ENCODE measurements around the gene NSD2.

DNA sequence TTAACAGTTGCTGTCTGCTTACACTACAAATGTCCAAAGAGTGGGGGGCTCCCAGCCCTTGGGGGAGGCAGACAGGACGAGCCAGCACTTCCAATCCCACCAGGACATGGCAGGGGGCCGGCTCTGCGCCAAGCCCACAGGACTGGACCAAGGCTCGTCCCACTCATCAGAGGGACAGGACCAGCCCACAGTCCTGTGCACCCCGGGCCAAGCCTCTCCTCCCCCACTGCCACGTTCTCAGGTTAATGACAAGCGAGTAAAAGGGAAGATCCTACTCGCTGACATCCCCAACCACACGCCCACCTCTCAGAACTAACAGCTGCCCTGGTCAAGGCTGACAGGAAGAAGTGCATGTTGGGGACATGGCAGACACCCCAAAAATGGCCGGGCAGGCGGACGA lies 2.1 kb downstream of the CTBP1 start:
- RRBS = 16% methylated on average over 3 of the region's 12 CpGs

DNA sequence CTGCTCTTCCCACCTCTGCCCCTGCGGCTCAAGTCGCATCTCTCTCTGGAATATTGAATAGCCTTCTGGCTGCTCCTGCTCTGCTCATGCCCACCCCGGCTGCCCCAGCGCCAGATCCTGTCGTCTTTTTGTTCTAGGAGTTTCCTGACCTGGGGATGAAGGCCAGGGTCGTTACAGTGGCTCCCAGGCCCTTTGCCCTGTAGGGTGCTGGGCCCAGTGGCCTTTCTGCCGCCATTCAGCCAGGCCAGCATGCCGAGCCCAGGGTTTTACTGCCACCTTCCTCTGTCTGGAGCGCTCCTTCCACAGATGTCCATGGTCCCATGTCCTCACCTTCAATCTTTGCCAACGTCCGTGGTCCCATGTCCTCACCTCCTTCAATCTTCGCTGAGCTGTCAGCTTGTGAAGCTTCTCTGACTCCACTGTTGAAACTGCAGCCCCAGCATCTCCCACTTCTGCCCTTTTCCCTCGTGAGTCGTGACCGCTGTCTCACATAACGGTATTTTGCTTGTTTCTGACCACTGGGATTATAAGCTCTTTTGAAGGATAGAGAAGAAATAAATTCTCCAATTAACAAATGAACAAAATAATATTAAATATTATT lies 9.8 kb downstream of the MAEA start:
- RRBS = no CpG with 5 or more reads among the region's 16 CpGs

DNA sequence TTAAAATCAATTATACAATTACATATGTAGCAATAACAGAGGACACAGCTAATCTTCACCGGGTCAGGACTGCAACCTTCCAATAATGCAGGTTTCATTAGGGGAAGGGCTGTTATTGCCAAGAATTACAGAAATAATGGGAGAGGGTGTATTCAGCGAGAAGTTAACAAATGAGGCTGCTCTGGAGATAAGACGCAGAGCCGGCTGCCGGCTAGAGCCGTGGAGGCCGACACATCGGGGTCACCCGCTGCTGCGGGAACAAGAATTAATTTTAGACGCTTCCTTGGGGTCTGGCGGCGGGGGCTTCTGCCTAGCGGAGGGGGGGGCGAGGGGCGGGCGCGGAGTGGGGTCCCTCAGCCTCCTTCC lies 113.5 kb upstream of the NKX1-1 start:
- RRBS = 56% methylated on average over 1 of the region's 18 CpGs

- RRBS = 21% methylated on average over 8 of the region's 55 CpGs
Observed at GRCh38 chr4:1520318-1520950, 114.2 kb upstream of the NKX1-1 start.

- RRBS = no CpG with 5 or more reads among the region's 16 CpGs
Observed at GRCh38 chr4:1524223-1524664, 118.0 kb upstream of the NKX1-1 start.

DNA sequence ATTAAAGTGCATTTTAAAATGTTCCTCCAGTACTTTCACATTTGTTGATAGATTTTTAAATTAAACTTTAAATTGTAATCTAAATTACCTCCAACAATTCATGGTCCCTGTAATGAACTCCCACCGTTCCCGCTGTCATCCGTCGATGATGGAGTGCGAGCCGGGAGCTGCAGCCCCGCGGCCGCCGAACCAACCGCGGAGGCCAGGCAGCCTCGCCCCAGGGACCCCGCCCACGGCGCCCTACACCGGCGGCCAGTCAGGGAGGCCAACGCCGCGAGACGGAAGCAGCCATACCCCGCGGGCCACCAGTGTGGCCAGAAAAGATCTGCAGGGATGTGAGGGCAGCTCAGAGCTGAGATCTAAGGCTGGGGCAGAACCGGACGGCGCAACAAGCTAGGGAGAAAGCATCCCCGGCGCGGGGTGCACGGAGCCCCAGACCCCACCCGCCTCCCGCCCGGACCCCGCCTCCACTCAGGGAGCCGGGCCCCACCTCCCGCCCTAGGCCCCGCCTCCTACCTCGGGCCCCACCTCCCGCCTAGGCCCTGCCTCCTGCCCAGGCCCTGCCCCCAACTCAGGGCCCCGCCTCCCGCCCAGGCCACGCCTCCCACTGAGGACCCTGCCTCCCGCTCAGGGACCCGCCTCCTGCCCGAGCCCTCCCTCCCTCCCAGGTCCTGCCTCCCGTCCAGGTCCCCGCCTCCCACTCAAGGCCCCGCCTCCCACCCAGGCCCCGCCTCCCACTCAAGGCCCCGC lies 103.9 kb downstream of the FAM53A start:
- RRBS = 3% methylated on average over 18 of the region's 51 CpGs

- RRBS = no CpG with 5 or more reads among the region's 9 CpGs
Observed at GRCh38 chr4:1581221-1581659, 102.9 kb downstream of the FAM53A start.

DNA sequence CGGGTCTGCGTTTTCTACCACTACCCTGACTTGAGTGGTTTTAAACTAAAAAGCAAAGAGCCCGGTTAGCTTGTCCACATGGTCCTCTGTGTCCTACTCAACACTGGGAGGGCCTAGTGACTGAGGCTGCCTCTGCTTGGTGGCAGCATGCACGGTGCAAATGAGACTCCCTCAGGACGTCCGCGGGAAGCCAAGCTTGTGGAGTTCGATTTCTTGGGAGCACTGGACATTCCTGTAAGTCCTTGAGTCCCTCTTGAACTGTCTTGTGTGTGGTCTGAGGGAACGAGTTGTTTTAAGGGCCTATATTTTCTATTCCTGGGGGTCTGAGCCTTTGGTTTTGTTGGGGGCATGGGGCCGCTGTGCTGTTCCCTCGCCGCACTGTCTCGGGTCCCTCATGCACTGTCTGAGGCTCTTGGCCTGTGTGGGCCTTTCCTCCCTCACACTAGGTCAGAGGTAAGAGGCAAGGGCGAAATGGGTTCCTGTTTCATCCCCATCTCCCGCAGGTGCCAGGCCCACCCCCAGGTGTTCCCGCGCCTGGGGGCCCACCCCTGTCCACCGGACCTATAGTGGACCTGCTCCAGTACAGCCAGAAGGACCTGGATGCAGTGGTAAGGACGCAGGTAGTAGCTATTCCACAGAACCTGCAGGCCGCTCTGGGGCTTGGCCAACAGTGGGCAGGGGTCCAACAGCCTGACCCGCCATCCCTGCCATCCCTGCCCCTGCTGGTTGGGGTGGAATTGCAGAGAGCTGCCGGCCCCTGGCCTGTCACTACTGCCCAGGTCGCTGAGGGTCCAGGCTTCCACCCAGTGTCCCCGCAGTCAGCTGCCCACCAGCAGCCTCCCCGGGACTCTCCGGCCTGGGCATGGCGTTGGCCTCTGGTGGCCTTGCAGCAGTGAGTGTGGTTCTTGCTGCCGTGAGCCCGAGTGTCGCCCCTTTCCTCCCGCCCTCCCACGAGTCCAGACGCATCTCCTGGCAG lies 16.1 kb downstream of the TACC3 start:
- RRBS = 92% methylated on average over 3 of the region's 33 CpGs

DNA sequence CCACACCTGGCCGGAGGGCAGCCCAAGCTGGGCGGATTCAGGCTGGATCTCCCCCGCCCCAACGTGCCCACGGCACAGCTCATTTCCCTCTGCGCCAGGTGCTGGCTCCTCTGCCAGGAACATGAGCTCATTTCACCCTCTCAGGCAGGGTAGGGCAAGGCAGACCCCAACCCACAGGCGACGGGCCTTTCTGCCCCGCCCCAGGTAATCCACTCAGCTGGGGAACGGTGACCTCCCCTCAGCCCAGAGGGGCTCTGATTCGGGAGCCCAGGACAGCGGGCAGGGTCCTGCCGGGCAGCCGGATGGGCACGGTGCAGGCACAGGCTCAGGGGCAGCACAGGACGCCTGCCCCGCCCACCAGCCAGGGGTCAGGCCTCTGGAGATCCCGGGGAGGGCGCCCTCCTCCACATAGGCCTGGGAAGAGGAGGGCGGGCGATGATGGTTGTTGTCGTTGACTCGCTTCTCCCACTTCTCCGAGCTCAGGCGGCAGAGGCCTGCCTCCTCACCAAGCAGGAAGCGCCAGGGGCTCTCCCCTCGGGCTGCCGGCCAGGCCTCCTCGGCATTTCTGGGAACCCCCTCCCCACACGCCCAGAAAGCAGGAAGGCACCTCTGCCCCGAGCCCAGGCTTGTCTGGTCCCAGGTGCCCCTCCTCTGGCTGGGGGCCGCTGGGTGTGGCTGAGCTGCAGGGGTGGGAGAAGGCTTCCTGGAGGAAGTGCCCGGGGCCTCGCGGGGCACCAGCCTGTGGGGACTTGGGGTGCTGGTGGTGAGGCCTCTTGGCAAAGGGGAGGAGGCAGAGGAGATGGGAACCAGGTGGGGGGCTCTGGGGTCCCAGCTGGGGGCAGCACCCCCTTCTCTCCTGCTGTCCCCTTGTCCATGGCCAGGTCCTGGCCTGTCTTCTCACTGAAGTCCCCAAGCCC lies 31.2 kb downstream of the TACC3 start:
- RRBS = 29% methylated on average over 3 of the region's 35 CpGs

DNA sequence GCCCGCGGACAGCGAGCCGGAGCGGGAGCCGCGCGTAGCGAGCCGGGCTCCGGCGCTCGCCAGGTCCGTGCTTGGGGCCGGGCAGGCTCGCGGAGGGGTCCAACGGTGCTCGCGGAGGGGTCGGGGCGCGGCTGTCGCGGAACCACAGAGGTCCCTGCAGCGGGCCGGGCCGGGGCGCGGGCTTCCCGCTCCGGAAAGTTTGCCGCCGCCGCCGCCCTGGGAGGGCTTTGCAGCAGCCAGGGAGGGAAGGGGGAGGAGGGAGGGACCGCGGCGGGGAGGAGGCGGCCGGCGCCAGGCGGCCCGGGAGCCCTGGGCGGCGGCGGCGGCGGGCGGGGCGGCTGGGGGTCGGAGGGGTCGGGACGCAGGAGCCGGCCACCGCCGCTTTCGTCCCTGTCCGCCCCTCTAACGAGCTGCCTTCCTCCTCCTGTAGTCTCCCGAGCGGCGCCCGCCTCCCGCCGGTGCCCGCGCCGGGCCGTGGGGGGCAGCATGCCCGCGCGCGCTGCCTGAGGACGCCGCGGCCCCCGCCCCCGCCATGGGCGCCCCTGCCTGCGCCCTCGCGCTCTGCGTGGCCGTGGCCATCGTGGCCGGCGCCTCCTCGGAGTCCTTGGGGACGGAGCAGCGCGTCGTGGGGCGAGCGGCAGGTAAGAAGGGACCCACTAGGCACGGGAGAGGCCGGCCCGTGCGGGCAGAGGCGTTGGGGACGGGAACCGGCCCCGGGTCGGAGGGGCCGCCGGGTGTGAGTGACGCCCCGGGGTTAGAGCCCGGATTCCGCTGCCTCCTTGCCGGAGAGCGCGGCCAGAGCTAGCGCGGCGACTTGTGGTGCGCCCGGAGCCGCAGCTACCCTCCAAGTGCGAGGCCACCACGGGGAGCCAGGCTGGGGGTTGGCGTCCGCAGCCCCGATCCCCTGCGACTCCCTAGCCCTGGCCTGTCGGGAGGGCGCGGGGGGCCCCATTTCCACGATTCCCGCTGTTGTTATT lies 598 bp downstream of the FGFR3 start:
- RRBS = 3% methylated on average over 65 of the region's 130 CpGs

- RRBS = no CpG with 5 or more reads among the region's 6 CpGs
Observed at GRCh38 chr4:1795649-1796149, 2.6 kb downstream of the FGFR3 start.

DNA sequence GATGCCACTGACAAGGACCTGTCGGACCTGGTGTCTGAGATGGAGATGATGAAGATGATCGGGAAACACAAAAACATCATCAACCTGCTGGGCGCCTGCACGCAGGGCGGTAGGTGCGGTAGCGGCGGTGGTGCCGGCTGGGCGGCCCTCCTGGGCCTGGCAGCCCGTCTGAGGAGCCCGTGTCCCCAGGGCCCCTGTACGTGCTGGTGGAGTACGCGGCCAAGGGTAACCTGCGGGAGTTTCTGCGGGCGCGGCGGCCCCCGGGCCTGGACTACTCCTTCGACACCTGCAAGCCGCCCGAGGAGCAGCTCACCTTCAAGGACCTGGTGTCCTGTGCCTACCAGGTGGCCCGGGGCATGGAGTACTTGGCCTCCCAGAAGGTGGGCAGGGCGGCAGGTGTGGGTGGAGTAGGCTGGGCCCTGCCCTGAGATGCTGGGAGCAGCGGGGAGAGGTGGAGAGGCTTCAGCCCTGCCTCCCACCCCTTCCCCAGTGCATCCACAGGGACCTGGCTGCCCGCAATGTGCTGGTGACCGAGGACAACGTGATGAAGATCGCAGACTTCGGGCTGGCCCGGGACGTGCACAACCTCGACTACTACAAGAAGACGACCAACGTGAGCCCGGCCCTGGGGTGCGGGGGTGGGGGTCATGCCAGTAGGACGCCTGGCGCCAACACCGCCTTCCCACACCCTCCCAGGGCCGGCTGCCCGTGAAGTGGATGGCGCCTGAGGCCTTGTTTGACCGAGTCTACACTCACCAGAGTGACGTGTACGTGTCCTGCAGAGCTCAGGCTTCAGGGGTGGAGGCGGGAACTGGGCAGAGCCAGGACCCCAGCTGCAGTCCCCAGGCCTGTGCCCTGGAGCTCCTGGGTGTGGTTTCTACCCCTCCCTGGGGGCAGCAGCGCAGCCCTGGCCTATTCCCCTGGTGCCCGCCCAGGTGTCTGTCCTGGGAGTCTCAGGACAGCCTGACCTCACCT lies 12.8 kb downstream of the FGFR3 start:
- RRBS = 77% methylated on average over 7 of the region's 51 CpGs

DNA sequence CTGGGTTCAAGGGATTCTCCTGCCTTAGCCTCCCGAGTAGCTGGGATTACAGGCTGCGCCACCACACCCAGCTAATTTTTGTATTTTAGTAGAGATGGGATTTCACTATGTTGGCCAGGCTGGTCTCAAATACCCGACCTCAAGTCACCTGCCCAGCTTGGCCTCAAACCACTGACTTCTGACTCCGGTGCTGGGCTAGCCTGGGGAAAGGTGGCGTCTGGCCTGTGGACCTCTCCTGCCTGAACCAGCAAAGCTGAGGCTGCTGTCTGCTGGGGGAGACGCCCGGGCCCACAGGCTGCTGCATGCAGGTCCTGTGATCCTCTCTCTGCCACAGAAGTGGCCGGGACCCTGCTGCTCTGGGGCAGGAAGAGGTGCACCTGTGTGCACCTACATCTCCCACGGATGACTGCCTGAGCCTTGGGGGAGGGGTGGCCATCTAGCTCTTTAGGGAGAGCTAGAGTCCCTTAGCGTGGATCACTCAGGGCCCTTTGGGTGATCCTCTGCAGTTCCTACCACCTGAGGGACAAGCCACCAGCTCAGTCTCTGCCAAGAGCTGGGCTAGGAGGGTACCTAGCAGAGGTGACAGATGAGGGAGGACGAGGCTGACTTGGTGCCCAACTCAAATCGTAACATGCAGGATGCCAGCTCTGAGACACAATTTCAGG lies 22.7 kb downstream of the LETM1 start:
- RRBS = 92% methylated on average over 5 of the region's 12 CpGs

DNA sequence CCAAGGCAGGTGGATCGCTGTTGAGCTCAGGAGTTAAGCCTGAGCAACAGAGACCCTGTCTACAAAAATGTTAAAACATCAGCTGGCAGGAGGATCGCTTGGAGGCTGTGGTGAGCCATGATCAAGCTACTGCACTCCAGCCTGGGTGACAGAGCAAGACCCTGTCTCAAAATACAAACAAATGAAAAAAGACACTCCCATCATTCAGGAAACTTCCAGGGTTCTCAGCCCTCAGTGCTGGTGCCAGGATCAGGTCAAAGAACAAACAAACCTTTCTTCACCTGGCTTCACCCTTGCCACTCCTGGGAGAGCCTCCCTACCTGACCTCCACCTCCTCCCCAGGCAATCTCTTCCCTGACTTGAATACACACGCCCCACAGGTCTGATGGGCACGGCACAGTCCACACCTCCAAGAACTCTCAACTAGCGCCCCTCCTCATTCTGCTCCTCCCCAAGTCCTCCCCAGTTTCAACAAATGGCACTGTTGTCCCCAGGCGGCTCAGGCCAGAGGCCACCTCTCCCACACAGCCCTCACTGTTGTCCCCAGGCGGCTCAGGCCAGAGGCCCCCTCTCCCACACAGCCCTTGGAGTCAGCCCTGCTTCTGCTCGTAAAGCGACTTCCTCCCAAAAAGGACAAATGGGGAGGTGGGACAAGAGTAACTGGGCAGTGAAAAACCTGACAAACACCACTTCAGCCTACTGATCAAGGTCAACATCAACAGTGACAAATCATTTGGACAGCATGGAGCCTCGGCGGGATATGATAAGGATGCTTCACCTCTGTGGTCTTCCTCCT lies 3.1 kb downstream of the LETM1 start:
- RRBS = no CpG with 5 or more reads among the region's 11 CpGs

GRCh38 chr4:1859117-1859697 lies 3.3 kb upstream of the LETM1 start:
- RRBS = no CpG with 5 or more reads among the region's 5 CpGs

DNA sequence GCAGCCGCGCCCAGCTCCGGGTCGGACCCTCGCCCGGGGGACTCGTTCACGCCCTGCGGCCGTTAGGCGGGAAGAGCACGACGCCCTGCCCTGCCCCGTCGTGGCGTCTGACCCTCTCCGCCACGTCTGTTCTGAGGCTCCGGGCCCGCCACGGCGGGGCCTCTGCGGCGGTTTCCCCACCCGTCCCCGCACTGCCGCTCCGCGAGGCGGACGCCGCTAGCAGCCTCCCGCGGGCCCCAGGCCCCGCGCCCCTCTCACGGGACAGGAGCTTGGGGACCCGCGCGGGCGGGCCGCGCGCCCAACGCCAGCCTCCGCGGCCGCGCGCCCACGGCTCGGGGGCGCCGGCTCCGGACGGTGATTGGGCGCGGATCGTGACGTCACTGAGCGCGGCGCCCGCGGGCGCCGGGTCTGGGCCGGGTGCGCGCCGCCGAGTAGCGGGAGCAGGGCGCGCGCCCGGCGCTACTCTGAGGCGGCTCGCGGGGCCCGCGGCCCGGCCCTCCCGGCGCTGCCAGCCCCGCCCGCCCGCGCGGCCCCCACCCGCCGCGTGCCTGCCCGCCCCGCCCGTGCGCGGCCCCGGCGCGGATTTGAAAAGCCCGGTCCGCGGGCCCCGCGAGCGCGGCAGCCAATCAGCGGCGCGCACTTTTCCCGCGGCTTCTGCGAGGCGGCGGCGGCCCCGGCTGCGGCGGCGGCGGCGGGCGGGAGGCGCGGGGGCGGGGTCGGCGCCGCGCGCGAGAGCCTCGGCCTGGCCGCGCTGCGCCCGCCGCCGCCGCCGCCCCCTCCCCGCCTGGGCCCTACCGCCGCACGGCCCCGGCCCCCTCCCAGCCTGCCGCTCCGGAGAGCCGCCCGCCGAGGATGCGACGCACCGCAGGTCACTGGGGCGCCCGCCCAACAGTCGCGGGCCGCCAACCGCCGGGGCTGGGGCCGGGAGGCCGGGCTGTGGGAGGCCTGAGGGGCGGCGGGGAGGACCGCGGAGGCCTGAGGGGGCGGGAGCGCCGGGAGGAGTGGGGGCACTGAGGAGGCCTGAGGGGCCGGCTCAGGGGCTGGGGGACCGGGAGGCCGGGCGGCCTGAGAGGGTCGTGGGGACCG lies at the start of gene NSD2:
NSD2 (plus strand) TSS at position 719 of the 1,086 bp plus-strand sequence.
- RRBS = 1% methylated on average over 85 of the region's 178 CpGs

DNA sequence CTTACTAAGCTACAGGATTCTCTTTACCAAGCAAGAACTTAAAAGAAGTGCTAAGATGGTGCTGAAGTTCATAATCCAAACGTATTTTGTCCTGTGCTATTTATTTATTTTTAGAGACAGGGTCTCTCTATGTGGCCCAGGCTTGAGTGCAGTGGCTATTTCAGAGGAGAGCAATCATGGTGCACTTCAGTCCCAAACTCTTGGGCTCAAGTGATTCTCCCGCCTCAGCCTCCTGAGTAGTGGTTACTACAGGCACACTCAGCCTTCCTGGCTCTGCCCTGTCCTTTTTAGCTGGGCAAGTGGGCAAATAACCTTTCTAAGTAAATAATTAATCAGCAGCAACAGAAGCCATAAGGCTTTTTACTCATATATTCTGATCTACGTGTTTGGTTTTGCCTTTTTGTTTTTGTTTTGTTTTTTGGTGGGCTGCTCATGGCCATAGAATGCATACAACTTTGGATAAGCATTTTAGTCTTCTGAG lies 2.6 kb downstream of the NSD2 start:
- RRBS = no CpG with 5 or more reads among the region's 3 CpGs

- RRBS = no CpG with 5 or more reads among the region's 21 CpGs
Observed at GRCh38 chr4:1955515-1956208, 53.1 kb downstream of the NELFA start.

- RRBS = no CpG with 5 or more reads among the region's 32 CpGs
Observed at GRCh38 chr4:1983154-1983789, 25.5 kb downstream of the NELFA start.

GRCh38 chr4:2260974-2261654 lies 795 bp downstream of the MXD4 start:
- RRBS = 1% methylated on average over 48 of the region's 67 CpGs

All from hTERT-HM (cell line).